Heart (tissue), 3 donors: ENCODE data around the gene WSCD2.

- RAMPAGE, long total RNA, 2 experiments: no peak in any of the 2 experiments
These were observed 6.0 kb downstream of the TCP11L2 start for GRCh38 chr12:106308288-106309265.

DNA sequence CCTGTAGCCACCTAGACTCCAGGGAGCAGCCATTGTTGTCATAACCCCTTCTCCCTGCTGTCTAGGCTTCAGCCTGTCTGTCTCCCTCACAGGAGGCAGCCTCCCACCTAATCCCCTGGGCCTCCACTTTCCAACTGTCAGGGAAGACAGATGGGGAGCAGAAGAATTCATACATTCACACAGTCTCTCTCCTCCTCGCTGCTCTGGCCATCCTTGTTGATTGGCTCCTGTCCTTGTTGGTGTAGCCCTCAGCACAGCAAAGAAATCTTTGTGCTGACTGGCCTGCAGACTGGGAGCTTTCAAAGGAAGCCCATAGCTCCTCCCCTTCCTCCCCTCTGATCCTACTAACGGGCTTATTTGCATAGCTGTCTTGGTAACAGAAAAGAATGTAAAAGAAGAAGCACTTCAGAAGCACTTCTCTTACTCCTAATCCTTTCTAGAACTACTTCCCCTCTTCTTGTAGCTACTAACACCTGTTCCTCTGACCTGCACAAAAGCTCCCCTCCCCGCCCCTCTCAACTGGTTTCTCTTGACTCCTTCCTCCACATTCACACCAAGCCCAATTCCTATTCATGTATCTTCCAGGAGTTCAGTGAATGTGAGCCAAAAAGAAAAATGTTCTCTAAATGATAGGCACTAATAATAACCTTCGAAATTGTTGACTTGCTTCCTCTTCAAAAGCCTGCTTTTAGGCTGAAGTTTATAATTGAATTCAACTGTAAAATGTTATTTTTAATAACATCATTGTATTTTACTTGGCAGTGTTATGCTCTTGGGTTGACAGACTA, 14.3 kb upstream of the RIC8B start:
- RAMPAGE, long total RNA, 2 experiments: no peak in any of the 2 experiments

- RAMPAGE, long total RNA, 2 experiments: no peak in any of the 2 experiments
These were observed 663 bp upstream of the RIC8B start for GRCh38 chr12:106773841-106774196.

- RAMPAGE, long total RNA, 2 experiments: no peak in any of the 2 experiments
These were observed 51.5 kb downstream of the ABTB3 start for GRCh38 chr12:107369722-107370235.

DNA sequence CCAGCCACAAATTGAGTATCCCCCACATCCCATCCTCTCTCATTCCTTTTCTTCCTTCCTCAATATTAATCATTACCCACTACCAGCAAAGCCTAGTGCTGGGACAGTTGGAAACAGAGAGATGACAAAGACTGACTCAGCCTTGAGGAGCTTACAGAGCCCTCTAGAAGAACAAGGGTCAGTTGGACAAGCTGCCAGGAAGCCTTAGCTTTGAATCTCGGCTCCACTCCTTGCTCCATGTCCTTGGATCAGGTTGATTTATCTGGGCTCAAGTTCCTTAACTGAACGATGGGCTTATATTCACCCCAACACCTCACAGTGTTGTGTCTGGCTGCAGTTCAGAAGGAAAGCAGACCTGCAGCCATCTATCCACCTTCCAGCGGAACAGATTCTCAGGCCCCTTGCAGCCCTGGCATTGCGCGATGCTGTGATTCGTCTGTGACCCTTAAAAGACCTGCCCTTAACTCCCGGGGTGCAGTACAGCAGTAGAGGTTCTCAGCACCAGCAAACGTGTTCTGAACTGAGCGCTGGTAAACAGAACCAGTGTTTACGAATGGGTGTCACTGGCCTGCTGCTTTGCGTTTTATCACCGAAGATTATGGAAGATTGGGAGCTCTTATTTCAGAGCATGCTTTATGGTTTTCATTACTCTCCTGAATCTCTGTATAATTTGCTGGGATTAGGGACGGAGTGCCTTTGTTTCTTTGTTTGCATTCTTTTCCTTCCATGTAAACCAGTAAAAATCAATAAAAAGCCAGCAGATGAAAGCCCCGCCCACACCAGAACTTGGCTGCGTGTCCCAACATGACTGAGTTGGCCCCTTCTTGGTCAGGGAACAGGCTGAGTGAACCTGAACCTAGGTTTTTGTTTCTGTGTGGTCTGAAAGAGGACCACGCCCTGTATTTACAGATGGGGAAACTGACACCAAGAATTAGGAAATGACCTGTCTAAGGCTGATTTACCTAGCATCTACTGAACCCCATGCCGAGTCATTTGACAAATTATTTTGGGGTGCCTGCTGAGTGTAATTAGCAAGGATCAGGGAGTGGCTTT, 61.7 kb downstream of the ABTB3 start:
- RAMPAGE, long total RNA, 2 experiments: no peak in any of the 2 experiments

DNA sequence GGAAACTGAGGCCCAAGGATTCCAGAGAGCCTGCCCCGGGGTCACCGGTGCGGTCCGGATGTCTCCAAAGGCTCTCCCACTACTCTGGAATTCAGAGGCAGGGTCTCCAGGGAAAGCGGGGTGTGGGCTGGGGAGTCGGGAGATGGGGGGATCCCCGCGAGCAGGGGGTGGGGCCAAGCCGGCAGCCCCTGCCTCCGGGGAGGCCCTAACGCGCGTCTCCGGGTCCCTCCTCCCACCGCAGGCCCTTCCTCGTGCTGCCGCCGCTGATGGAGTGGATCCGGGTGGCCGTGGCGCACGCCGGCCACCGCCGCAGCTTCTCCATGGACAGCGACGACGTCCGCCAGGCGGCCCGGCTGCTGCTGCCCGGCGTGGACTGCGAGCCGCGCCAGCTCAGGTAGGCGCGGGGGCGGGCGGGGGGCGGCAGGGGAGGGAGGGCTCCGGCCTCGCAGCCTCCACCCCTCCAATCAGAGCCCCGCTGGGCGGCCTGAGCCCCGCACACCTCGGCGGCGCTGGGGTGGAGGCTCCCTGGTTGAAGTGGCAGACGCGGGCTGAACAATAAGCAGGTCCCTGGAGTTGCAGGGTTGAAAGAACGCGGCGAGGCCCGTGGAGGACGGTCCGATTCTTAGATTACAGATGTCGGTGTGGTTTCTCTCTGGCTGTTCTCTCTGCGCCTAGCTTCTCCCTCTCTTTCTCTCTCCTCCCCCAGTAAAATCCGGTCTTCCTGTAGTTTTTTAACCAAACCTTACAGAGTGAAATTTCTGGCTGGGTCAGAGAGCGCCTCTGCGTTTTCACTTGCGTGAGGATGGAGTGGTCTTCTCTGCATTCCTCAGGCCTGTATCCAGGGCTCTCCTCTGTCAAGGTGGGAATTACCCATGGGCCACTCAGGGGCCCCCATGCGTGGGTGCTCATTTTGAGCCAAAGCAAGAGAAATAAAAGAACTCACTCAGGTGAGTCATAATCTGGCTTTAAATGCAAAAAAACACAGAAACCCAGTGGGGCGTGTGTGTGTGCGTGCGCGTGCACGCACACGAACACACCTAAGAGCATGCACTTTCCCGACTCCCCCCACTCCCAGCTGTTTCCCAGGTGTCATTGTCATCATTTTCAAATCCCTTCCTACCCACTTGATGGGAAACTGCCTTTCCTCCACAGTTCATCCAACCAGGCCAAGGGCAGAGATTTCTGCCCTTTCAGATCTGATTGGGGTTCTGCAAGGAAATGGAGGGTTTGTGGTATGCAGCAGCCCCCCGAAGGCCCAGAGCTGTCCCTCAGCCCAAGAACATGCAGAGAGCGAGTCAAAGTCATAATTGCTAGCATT, 104.2 kb upstream of the PWP1 start:
- RAMPAGE, long total RNA, 2 experiments: no peak in any of the 2 experiments

DNA sequence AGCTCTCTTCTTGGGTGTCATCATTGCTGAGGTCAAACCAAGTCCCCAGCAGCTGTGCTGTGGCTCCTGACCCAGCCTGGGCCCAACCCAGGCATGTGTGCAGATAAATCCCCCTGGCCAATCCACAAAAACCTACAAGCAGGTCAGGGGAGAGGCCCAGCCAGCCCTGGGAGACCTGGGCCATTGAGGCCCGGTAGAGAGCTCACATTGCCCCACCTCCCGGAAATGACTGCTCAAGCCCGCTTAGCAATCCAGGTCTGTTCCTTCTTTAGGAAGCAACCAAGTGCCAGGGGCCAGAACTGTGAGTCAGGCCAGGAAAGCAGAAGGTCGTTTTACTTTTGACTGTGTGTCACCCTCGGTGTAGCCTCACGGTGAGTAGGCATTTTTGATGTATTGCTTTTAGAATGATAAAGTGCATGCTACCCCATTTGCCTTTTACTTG, 25.5 kb upstream of the PWP1 start:
- RAMPAGE, long total RNA, 2 experiments: no peak in any of the 2 experiments

DNA sequence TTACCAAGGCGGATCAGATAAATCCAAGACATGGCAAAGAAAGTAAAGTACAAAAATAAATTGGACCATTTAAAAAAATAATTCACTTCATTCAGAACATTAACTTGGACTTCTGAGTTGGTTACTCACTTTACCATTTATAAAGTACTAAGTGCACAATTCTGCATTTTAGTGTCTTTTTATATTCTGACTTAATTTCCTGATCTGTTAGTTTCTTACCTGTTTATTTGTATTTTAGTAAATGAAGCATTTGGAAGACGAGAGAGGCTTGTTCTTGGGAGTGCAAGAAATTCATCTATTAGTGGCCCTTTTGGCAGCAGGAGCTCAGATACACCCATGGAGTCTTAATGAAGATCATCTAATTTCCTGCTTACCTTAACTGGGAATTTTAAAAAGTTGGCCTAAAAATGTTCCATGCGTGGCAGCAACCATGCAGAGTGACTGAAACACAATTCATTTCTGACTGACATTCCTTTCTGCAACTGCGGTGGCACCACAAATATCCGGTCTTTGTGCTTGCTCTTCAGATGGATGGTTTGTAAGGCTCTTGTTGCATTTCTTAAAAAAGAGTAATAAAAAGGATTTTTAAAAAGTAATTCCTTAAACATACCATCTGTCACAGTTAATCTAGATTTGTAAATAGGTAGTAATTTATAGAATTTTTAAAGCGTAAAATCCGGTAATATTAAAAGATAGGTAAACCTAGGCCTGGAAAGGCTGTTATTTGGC, 26.4 kb downstream of the PWP1 start:
- RAMPAGE, long total RNA, 2 experiments: no peak in any of the 2 experiments

DNA sequence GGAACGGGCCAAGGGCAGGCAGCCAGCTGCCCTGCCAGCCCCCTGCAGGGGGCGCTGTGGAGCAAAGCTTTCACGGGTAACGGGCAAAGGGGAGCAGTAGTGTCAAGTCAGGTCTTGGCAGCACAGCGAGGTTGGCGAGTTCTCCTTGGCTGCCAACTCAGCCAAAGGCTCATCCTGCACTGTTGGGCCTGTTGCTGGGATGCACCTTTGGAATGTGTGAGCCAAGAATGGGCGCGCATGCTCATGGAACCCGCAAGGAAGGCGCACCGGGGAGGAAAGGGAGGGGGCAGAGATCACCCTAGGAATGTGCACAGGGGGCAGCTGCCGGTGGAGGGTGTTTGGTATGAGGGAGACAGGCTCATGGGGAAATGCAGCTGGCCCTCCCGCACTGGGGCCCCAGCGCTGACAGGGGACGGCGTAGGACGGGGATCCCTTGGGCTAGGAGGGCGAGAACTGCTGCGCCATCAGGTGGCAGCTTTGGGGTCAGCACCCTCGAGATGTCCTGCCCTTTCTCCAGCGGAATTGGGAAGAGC, 138.0 kb downstream of the ASCL4 start:
- RAMPAGE, long total RNA, 2 experiments: no peak in any of the 2 experiments

DNA sequence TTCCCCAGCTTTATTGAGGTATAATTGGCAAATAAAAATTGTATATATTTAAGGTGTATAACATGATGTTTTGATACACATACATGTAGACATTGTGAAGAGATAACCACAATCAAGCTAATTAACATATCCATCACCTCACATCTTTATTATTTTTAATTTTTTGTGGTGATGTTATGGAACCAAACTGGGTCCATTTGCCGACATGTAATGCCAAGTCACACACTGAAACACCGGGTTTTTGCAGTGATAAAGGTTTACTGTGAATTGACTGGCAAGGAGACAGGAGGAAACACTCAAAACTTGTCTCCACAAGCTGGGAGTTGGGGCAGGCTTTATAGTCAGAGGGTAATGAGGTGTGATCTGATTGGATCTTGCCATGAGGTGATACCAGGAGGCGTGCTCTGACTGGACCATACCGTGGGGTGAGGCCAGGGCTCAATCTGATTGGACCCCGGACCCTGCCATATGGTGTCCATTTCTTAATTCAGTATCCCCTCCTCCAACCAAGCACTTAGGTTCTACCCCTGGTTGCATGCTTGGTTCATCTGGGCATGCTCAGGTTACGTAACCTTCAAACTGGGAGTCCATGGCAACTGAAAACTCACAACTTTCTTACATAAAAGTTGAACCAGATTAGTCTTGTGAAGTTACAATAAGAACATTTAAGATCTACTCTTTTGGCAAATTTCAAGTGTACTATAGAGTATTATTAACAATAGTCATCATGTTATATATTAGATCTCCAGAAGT, 11.7 kb upstream of the WSCD2 start:
- RAMPAGE, long total RNA, 2 experiments: no peak in any of the 2 experiments

GRCh38 chr12:108128912-108129933, at the start of gene WSCD2:
Gene WSCD2, plus strand, starts transcription at chr12:108129288.
- RAMPAGE, long total RNA, 2 experiments: no peak in any of the 2 experiments

GRCh38 chr12:108302210-108302872, 36.8 kb downstream of the CMKLR1 start:
- RAMPAGE, long total RNA, 2 experiments: no peak in any of the 2 experiments

DNA sequence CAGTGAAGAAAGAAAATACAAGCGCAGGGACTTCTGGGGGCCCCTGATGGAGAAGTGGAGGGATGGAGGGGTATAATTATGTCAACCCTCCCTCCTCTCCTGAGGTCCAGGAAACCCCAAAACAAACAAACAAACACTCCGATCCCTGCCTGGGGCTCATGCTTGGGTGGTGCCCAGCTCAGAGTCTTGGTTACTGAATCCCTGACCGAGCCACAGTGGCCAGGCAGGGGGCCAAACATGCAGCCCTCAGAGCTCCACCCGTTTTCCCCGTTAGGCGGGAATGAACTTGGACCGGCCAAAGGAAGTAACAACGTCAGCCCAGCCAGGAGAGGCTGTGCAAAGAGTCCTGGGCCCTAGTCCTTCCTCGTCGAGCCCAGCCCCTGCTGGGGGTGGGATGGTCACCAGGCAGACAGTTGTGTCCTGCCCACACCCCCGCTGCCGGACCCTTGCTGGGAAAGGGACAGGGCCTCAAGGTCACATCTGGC, 36.2 kb downstream of the CMKLR1 start:
- RAMPAGE, long total RNA, 2 experiments: no peak in any of the 2 experiments

DNA sequence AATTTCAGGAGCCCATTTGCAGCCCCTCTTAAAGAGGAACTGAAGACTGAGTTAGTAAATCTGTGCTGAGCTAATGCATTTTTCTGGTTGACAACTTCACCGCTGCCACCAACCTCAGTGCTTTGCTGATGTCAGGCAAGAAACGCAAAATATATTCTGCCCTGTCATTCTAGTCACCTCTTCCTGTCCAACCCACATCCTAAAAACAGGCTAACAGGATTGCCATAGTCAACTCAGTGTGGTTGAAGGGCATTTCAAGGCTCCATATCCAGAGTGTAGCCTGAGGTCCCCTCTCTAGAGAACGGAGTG, 59.3 kb upstream of the FICD start:
- RAMPAGE, long total RNA, 2 experiments: no peak in any of the 2 experiments

- RAMPAGE, long total RNA, 2 experiments: no peak in any of the 2 experiments
These were observed 5.6 kb downstream of the FICD start for GRCh38 chr12:108520183-108521518.

GRCh38 chr12:108616799-108617826, 16.6 kb downstream of the SELPLG start:
- RAMPAGE, long total RNA, 2 experiments: no peak in any of the 2 experiments

DNA sequence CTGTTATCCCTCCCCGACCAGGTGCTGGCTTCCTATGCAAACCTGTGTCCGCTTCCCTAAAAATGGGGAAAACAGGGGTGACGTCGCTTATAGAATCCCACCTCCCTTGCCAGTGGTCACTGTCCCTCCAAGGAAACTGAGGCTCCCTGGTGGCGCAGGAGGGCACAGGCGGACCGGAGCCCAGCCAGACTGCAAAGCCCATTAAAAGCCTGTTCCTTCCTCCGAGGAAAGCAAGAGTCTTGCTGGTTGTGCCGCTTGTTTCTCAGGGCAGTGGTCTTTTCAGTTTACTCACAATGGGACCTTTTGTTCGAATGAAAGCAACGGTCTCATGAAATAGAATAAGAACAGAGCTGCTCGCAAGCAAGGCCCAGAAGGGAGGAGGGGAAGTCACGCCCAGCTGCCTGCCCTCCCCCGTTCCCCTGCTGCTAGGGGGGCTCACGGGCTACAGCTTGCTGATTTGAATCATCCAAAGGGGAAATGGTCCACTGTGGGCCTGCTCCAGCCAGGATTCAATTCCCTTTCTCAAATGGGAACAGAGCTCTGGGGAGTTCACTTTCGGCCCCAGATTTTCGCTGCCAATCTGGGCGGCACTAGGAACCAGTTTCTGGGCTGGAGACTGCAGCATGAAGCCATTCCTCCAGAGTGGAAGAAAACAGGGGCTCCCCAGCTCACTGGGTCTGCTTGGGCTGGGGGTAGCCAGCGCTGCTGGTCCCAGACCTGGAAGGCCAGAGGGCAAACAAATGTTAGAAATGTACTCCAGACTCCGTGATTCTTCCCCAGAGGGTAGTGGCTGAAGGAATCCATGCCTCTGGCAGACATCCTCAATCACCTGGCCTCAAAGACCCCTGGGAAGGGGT, 4.7 kb upstream of the SELPLG start:
- RAMPAGE, long total RNA, 2 experiments: no peak in any of the 2 experiments

GRCh38 chr12:108656921-108657593, 23.4 kb upstream of the SELPLG start:
- RAMPAGE, long total RNA, 2 experiments: no peak in any of the 2 experiments

GRCh38 chr12:108678131-108678466, 44.4 kb upstream of the SELPLG start:
- RAMPAGE, long total RNA, 2 experiments: no peak in any of the 2 experiments

GRCh38 chr12:108685300-108686318, 45.7 kb downstream of the CORO1C start:
- RAMPAGE, long total RNA, 2 experiments: no peak in any of the 2 experiments